Metastatic Breast Carcinoma in the Brain (tissue), 10 donors: ENCODE measurements around the gene TAS2R30.

GRCh38 chr12:11134359-11135066, at the start of gene TAS2R30:
TAS2R30 (minus strand) TSS chr12:11134644.
- PRO-cap, 10 experiments: no peak in any of the 10 experiments

DNA sequence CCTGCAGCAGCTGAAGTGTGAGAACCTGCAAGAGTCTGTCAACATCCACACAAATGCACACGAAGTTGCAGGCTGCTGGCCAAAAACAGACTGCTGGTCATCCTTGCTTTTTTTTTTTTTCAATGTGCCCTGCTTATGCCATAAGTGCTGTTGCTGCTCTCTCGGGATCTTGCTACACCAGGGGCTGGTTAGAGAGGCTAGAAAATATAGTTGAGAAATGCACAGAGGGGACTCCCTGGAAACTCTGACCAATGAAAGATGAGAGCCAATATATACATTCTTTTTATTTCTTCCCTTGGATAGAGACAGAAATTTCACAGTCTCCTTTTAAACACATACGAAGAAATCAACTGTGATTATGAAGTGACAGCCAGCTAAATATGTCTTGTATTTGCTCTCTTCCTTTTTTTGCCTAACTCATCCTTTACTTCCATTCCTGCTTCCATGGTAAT, 16.7 kb upstream of the TAS2R30 start:
- PRO-cap, 10 experiments: no peak in any of the 10 experiments

- PRO-cap, 10 experiments: no peak in any of the 10 experiments
Observed at GRCh38 chr12:11165044-11166069, 5.6 kb upstream of the SMIM10L1 start.

DNA sequence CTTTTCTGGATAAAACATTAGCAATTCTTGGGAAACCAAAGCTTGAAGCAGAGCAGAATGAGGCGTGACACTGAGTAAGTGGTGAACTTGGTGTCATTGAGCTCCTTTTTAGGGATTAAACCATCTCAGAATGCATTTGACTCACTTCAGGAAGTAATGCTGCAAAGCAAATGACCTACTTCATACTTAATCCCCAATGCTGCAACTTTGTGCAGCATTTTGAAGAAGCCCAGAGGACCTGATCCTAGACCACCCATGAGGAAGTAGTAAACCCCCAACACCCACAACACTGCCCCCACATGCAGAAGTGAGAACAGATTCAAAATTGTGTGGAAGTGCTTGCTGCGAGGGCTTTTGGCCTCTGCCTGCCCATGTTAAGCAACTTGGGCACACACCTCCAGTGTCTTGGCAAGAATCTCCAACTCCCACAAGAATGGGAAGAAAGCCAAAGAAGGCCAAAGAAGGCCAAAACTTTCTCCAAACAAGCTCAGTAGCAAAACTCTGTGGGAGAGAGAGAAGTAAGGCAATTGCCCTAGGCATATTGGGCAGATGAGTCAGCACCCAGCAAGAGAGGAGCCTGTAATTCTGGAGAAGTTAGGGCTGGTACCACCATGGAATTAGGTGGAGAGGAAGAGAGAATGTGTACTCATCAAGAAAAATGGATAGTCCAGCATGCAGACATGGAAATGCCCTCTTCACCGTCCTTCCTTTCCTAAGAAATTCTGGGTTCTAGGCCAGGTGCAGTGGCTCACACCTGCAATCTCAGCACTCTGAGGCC, 69.2 kb upstream of the ETV6 start:
- PRO-cap, 10 experiments: no peak in any of the 10 experiments

DNA sequence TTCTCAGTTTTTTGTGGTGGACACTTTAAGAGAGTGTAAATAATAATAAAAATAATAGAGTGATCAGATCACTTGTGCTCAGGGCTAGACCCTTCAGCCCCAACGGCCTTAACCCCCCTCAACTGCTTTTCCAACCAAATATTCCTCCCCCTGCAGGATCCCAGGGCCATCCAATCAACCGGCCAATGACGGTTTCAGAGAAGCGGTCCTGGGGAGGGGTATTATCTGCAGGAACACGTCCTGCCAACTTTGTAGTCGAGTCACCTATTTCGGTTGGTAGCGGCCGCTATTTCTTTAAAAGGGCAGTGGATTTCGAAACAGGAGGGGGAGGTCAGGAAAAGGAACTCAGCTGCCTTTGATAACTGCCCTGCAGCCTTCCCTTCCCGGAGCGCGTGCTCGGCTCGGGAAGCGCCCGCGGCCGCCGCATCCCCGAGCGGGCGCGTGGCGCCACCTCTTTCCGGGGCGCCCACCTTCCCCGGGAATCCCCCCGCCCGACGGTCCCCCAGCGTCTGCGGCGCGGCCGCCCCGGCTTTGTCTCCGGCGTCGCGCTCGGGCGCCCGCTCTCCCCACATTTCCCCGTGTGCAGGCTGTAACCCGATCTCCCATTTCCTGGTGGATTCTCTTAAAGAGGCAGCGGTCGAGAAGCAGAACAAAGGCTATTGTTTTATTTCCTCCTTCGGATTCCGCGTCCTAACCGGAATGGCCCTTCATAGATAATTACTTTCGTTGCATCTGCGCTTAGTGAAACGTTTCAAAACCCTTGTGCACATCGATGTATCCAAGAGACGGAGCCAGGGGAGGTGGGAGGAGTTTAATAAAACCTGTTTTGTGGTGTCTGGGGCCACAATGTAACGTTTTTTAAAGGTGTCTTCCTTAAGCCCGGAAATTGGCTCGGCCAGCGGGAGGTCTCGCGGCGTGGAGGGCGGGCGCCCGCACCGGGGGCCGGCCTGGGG, 662 bp upstream of the ETV6 start:
- PRO-cap, 10 experiments: peak in 10 of 10 experiments; most common plus-strand start position 625 of the sequence (in 10); most common minus-strand start position 574 of the sequence (in 7)

DNA sequence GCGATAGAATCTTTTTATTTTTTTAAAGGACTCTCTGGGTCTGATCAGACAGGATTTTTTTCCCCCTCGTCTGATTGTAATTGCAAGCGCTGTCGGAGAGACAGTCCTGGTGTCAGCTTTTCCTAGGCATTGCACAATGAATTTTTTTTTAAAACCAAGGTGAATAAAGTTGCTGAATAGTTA, 1.0 kb downstream of the ETV6 start:
- PRO-cap, 10 experiments: peak in 1 of 10 experiments; most common minus-strand start position 138 of the sequence (in 1)

DNA sequence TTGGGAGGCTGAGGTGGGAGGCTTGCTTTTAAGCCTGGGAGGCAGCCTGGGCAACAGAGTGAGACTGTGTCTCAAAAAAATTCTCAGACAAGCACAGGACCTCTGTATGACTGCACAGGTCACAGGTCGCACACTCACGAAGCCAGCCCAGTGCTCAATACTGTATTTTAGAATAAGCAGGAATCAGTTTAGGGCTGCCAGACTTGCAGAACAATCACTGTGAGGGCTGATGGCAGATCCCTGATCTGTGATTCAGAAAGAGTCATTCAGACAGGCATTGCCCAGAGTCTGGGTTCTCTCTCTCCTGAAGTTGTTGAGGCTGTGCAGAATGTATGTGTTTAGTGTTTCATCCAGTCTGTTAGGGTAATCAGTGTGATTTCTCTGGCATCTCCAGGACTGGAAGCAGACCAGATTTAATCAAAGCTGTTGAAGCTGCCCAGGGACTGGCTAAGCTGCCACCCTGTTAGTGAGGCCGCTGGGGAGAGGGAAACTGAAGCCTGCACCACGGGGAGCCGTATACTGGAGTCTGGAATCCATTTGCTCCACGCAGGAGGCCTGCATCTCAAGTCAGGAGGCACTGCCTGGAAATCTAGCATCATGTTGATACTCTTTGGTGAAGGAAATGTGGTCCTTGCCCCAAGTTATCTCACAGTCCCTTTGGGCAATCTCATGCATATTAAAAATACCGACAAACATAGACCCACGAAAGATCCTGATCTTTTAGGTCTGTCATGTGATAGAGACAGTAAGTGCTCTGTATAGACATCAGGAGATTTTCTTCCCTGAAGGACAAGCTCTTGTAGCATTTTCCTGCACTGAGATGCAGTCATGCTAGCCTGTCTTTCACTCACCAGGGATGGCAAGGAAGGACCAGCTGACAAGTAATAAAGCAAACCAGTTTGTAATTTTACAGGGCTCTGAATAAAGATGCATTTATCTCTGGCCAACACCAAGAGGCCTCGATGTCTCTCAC, 69.5 kb downstream of the ETV6 start:
- PRO-cap, 10 experiments: no peak in any of the 10 experiments

DNA sequence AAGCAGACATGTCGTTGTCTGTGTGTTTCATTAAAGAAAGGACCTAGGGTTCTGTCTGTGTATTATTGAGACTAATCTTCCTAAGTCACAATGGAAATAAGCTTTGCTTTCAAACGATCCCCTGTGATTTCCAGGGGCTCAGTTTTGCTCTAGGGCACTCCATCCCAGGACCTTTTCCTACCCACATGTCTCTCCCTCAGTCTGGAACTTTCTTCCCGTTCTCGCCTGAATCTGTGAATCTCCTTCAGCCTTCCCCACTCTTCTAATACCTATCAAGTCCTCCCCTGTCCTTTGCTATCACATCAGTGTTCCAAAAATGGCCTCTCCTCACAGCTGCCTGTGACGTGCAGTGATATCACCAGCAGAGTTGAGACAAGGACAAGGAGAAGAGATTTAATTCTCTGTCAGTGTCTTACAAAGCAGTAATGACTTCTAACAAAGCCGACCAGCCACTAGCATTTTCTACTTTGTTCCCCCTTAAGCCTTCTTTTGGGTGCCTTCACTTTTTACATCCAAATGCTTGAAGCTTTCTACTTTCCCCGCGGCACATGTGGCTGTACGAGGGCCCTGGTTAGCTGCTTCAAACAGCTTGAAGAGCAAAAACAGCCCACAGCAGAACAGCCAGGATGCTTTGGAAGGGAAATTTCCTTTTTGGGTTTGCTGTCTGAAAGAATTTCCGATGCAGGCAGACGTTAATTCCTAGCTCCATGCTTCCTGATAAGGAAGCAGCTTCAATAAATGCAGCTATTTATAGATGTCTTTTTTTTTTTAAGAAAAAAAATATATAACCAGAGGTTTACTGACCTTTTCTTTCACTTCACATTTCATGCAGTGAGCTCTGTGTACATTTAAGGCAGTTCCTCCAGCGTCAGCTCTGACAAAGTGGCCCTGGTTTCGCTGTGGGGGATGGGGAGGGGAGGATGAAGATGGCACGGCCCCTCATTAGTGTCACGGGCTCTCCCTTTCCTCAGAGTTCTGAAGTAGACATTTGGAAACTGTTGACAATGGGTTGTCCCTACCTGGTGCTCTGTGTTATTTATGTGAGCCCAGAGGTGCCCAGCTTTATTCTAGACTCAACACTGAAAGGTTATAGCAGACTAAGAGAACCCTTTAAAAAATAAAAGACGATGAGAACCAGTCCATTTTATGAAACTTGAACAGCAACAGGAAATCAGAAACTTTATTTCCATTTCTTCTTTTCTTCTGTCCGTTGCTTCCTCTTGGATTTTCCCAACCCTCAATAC, 109.4 kb downstream of the ETV6 start:
- PRO-cap, 10 experiments: no peak in any of the 10 experiments

DNA sequence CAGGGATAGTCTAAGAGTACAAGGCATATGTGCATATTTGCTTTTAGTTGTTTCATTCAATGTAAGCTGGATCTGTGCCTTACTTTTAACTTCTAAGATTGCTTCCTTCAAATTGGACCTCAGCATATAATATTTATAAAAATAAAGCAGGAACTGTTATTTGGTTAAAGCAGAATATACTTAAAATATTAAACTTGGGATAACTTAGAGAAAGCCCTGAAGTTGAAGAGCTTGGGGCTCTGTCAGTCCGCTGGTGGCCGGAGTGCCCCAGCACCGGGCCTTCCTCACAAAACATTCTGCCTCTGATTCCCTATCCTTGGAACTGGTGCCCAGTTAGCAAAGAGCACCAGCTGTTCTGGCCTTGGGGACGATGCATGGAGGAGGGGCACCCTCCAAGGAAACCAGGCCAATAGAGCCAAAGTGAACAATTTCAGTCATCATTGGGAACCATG, 145.6 kb downstream of the ETV6 start:
- PRO-cap, 10 experiments: no peak in any of the 10 experiments

- PRO-cap, 10 experiments: no peak in any of the 10 experiments
Observed at GRCh38 chr12:11807214-11807871, 157.9 kb downstream of the ETV6 start.

DNA sequence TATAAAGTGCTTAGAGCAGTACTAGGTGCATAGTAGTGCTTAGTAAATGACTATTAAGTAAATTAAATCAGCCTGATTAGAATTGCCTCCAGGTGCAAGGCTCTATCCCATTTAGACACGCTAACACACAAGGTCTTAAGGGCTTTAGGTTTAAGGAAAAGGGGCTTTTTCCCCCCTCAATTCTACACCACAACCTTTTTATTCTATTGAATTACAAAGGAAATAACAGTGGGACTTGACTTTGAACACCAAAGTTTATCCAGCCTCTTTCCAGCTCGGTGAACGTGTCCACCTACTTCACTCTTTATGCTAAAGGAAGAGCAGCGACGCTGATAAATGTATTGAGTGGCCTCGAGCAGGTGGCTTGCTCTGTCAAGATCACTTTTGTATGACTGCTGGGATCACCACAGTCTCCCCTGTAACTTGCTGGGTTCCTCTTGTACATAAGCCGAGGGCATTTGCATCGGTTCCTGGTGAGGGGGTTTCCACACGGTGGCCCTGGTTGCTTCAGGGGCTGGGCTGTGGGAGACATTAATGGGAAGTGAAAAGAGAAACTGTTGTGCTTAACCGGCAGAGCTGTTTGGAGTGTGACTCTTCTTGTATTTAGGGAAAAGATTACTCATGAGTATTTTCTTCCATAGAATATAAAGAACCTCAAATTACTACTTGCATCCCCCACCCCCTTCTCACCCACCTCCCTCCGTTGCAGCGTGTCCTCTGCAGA, 186.7 kb downstream of the ETV6 start:
- PRO-cap, 10 experiments: no peak in any of the 10 experiments

DNA sequence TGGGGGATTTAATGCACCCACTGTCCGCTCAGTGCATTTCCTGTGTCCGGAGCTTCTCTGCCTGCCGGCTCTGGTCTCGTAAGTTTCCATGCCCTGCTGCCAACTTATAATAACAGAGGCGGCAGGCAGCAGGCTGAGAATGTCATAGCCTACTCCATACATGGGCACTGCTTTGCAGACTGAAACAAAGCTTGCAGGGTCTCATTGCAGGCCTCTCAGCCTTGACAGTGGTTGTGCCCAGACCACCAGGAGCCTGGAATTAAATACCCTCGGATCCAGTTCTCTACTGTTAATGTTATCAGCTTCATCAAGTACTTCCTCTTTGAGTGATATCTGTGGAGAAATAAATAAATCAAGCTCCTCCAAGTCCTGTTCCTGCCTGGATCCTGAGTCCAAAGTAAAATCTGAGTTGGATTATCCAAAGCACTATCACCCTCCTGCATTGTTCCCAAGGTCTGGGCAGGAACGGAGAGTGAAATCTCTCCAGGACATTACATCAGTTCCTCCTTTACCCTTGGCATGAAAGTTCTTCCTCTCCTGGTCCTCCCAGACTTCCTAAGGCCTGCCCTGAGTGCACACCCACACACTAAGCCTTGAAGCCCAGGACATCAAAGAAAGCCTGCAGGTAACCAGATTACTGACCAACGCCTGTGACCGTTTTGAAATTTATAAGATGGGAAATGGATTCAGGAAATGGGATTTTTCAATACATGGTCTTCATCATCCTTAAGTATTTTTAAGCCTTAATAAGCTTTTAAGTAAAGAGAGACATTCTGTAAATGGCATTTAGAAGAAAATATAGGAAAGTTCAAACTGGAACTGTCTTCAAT, 206.8 kb upstream of the BCL2L14 start:
- PRO-cap, 10 experiments: no peak in any of the 10 experiments

DNA sequence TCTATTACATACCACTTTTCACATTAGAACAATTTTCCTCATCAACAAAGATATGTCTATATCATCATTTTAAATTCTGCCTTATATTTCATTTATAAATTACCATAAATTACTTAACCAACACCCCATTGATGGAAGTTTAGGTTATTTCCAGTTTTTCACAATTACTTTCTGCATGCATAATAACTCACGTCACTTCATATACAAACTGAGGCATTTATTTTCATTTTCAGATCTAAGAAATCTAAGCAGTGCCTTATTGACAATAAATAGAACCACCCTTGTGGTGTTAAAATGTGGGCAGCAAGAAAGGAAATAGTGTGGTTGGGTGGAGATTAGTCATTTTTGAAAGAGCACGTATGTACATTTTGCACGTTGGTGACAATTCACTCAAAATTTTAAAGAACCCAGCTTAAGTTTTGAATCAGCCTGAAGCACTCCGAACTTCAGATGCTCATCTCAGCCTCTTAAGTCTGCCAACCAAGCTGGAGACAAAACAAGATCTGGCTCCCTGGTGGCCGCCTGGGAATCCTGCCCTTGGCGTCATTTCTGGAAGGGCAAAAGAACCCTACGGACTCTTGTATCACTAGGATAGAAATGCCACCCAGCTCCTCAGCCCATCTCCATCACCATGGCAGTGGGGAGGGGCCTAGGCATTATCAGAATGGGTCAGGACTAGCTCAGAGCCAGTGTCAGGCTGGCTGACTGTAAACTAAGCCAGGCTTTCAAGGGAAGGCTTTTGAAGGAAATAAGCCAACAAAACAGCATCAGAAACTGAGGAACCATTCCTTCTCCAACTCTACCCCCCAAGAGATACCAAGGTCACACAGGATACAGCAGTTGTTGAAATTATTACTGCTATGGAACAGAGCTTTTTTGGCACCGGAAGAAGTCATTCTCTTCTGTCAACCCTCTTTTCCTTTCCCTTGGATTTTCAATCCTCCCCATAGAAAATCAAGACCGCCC, 89.4 kb upstream of the BCL2L14 start:
- PRO-cap, 10 experiments: no peak in any of the 10 experiments

DNA sequence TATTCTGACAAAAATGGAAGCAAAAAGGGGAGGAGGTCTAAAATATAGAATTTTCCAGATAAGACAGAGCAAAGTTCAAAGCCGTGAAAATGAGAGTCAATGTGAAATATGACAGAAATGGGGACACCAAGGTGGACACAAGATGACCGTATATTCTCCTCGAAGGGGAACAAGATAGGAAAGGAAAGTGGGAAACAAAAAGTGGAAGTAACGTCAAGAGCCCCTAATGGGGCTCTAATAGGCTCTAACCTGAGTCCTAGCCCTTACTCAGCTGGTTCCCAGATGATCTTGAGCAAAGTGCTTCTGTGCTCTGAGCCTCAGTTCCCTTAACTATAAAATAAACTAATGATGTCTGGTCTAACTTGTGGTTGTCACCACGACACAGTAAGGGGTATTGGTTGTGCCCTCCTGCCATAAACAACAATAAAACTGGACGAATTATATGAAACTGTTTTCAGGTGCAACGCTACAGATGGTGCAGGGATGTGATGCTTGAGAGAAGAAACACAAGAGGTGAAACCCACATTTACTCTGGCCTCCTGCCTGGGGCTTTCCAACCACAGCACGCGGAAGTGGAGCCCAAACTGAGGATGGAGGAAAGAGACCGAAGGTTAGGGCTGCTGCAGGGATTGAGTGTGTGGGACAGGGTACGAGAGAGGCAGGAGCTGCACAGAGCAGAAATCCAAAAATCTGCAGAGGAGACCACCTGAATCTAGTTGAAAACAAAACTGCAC, 45.8 kb upstream of the BCL2L14 start:
- PRO-cap, 10 experiments: no peak in any of the 10 experiments

DNA sequence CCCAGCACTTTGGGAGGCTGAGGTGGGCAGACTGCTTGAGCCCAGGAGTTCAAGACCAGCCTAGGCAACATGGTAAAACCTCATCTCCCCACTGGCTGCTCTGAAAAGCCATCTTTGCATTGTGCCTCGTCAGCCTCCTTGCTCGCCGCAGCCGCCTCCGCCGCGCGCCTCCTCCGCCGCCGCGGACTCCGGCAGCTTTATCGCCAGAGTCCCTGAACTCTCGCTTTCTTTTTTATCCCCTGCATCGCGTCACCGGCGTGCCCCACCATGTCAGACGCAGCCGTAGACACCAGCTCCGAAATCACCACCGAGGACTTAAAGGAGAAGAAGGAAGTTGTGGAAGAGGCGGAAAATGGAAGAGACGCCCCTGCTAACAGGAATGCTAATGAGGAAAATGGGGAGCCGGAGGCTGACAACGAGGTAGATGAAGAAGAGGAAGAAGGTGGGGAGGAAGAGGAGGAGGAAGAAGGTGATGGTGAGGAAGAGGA, 40.2 kb downstream of the BCL2L14 start:
- PRO-cap, 10 experiments: no peak in any of the 10 experiments

DNA sequence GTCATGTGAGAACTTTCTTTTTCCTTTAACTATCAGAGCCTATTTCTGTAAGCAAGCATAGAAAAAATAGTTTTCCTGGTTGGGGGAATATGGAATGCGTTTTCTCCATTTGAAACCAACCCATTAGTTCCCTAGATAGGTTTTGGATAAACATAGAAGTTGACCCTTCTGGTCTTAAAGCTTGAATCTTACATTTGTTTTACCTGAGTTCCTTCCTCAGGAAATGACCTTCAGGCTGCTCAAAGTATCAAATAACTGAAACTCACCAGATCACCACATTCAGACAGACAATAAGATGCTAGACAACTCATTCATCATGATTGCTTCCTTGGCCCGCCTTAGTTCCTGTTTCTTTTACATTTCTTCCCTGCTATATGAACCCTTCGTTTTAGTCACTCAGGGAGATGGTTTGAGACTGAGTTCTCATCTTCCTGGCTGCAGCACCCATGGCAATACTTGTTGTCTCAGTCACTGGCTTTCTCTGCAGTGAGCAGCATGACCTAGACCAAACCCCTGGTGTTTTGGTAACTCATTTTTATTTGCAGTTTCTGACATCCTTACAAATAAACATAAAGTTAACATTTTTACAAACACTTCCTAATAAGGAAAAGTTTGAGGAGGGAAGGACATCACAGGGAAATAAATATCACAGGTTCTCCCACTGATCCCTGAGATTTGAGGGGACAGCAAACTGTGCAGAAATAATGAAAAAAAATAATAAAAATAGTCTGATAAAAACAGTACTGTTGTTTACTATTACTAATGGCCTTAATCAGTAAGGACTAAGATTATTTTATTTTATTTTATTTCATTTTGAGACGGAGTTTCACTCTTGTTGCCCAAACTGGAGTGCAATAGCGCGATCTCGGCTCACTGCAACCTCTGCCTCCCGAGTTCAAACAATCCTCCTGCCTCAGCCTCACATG, 52.0 kb downstream of the LRP6 start:
- PRO-cap, 10 experiments: no peak in any of the 10 experiments

- PRO-cap, 10 experiments: no peak in any of the 10 experiments
Observed at GRCh38 chr12:12244289-12244781, 22.5 kb downstream of the LRP6 start.

GRCh38 chr12:12264268-12264676, 2.6 kb downstream of the LRP6 start:
- PRO-cap, 10 experiments: no peak in any of the 10 experiments

DNA sequence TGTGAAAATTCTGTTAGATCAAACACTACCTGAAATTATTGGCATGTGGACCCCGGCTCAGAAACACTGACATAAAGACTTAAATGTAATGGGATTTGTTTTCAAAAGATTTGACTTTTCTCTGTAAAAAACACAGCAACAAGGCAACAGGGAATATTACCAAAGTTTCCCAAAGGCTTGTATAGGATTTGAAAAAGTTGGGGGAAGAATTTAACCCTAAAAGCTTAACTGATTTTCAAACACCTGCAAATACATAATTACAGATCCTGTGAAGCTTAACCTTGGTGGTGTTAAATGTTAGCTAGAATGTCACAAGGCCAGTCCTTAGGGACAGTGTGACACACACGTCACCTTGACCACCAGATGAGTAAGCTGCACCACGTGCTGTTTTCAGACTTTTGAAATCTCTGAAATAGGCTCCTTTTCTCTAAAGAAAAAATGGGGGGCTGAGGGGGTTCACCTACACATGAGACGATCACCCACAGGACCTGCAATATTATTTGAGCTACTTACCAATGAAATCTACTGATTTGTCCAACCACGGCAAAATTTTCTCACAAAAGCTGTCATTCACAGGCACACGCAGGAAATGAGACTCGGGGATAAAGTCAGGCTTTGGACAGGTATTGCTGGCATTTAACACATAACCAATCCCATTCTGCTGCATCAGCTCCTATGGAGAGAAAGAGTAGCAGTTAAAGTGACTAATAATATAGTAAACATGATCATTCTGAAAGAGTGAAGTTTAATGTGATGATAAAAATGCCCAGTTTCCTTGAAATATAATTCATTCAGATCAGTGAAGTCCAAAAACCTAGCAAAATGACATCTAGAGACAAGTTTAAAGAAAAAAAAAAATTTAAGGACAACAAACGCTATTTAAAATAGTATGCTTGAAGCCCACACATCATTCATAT, 75.9 kb downstream of the DUSP16 start:
- PRO-cap, 10 experiments: no peak in any of the 10 experiments

DNA sequence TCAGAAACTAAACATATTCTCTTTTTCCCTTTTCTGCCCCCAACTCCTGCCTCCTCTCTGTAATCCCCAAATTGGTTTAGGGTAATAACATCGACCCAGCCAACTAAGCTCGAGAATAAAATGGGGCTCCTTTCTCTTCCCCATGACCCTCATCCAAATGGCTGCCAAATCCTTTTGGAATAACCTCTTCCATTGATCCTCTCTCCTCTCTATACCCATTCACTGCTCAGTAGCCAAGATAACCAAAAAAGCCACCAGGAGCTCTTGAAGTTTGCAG, 75.0 kb downstream of the DUSP16 start:
- PRO-cap, 10 experiments: no peak in any of the 10 experiments